Epithelial cell of proximal tubule (primary cell): ENCODE results near the genes GPRIN3, BMPR1B and STPG2.

DNA sequence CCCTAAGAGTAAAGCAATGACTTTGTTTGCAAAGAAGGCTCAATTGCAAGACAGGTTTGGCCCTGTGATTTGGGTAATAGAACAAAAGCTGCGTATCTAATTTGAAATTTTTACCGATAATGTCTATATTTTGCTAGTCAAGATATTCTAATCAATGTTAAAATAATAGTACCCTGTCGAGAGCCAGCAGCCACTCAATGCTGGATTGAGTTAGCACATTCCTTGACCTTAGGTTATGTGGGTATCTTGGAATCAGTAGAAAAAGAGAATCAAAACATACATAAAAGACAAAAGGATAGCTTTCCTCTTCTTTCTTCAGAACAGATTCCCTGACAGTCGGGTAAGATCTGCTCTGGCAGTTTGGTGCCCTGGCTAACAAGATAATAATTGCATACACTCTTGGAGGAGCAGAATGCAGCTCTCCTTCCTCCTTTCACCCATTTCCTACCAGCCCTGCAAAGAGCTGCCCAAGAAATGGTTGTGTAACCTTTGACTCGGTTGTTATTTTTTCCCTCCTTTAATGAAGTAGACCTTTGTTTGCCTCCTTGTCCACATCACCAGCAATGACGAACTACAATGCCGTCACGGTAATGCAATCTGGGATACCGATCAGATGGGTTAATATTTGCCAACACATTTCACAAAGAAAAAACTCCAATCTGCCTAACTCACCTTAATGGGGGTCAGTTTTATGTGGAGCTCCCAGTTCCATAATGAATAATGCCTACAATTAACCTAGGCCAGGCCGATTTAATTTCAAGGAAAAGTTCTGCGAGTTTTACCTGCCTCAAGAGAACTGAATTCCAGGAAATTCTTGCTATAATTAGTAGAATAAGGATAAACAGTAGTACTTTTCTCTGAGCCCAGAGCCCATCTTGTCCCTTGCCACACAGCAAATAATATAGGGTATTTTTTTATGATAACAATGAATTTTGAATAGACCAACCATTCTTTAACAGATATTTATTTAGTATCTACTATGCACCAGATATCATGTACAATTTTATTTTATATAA, 32.1 kb downstream of the GPRIN3 start:
- RAMPAGE, long total RNA = no peak
- RRBS = no CpG with 5 or more reads among the region's 11 CpGs

DNA sequence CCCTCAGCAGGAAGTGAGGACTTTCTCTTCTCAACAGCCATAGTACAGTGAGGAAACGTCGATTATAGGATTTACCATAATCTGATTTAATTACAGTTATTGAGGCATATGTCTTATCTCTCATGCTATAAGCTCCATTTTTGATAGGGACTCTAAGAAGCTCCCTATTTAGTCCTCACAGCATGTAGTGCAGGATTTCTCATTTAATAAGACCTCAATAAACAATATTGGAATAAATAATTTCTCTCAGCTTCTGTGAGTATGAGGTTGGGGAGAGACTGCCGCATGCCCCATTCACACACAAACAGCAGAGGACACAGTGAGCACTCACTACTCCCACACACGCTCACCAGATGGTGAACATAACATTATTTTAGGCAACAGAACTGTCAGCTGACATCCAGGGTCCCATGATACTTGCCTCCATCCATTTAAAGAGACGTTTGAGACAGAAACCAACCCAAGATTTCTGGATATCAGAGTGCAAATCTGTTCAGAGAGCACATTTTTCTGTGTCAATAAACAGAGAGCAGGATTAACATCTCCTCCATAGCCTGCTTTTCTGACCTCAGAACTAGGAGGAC, 16.9 kb downstream of the GPRIN3 start:
- RAMPAGE, long total RNA = no peak
- RRBS = no CpG with 5 or more reads among the region's 5 CpGs

GRCh38 chr4:89305713-89306350, 1.8 kb downstream of the GPRIN3 start:
- RAMPAGE, long total RNA = no peak
- RRBS = no CpG with 5 or more reads among the region's 7 CpGs

DNA sequence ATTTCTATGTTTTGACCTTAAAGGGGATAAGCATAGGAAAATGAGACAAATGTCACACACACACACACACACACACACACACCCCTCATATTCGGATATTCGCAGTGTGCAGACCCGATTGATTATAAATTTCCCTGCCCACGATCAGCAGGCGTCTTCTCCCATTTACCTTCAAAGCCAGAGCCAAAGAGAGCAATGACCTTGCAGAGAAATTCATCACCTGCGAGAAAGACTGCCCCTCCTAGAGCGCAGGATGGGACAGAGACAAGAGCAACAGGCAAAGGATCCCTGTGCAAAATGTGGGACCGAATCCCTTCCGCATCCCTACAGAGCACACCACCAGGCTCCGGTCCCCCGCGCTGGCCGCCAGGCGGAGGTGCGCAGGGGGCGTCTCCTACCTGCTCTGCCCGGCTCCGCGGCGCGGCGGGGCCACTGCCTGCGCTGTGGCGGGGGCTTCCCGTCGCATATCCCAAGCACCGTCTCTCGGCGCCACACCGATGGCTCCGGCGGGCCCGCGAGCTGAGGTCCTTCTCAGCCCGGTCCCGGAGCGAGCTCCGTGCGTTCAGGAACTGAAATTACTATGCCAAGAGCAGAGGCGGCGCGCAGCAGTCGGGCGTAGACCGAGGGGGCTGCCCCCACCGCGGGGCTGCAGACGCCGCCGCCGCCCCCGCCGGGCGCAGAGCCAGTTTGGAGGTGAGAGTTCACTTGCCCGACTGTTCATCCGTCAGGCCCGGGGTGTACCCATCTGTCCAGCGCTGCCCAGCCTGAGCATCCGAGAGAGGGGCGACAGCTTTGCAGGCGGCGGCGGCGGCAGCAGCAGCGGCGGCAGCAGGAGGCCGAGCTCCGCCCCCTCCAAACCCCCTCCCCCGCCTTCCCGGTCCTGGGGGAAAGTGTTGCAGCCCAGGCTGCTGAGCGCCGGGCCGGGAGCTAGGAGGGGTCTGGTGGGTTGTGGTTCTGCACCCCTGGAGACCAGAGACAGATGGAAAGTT, at the start of gene GPRIN3:
GPRIN3 (minus strand) TSS at position 584 of the 989 bp plus-strand sequence.
- RAMPAGE, long total RNA = no peak
- RRBS = 1% methylated on average over 19 of the region's 73 CpGs

DNA sequence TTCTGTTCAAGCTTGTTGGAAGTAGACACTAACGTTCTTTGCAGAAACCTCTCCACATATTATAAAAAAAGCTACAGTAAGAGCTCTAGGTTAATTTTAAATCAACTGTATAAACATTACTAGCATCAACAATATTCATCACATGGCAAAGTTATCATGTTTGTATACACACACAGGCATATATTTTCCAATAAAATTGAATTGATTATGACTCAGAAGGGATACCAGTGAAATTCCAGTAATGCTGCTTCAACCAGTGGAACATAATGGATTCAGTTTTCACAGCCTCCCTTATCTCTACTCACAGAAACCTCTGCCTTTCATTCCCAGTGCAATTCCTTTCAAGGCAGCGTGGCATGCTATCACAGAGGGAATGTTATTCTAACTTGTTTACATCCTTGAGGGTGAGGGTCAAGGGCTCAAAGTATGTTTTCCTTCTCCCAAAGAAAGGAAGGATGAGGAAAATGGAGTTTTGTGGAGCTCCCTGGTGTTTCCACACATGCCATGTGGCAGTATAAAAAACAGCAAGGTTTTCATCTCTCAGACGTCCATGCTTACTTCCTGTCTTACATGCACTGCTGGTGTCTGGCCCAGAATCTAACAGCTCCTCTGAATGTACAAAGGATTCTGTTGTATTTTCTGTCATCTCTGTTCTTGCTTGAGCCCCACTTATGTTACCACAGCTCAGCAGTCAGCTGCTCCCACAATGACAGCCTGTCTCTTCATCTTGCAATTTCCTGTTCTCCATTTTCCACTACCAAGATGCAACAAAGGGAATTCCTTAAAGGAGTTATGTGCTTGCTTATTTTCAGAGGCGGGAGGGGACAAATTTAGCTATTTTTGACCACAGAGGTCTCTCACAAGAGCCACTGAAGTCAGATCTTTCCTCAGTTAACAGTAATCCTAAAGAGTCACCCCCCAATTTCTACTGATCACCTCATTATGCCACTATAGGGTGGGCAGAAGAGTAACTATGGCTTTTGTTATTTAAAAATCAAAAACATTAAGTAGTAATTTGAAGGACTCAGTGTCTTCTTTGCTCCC, 128.0 kb downstream of the SNCA start:
- RAMPAGE, long total RNA = no peak
- RRBS = no CpG with 5 or more reads among the region's 4 CpGs

DNA sequence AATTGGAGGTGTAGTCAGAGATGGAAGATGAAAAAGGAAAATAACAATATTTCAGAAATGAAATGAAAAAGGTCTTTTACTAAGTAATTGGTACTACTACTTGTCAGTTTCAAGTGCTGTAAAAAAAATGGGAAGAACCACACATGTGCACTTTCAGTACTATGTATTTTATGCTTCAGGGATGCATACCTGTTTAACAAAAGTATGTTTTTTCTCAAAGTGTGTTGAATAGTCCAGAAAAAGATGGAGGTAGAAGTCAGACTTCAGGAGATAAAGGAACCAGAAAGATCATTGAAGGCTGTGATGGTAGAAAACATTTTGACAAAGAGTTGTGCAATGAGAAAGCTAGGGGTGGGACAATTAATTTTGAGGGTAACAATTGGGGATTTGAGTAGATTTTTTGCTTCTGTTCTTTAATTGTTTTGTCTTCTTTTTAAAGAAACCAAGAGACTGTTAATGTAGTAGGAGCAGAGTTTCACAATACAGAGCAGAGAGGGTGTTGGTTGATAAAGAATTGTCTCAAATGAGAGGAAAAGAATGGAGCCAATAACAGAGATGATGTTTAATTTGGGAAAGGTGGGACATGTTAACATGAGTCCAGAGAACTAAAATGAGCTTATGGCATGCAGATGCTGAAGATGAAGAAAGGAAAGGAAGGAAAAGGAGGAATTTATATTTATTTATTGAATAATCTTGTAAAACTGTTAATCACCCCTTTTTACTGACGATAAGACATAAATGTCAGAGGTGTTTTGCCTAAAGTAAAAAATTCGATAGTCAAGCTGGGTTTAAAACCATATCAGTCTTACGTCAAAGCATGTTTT, 93.9 kb downstream of the SNCA start:
- RAMPAGE, long total RNA = no peak
- RRBS = no CpG with 5 or more reads among the region's 3 CpGs

GRCh38 chr4:89838051-89838607, 1.2 kb upstream of the SNCA start:
- RAMPAGE, long total RNA = no peak
- RRBS = no CpG with 5 or more reads among the region's 9 CpGs

- RAMPAGE, long total RNA = no peak
- RRBS = no CpG with 5 or more reads among the region's 3 CpGs
Observed at GRCh38 chr4:90645895-90646356, 518.7 kb downstream of the CCSER1 start.

DNA sequence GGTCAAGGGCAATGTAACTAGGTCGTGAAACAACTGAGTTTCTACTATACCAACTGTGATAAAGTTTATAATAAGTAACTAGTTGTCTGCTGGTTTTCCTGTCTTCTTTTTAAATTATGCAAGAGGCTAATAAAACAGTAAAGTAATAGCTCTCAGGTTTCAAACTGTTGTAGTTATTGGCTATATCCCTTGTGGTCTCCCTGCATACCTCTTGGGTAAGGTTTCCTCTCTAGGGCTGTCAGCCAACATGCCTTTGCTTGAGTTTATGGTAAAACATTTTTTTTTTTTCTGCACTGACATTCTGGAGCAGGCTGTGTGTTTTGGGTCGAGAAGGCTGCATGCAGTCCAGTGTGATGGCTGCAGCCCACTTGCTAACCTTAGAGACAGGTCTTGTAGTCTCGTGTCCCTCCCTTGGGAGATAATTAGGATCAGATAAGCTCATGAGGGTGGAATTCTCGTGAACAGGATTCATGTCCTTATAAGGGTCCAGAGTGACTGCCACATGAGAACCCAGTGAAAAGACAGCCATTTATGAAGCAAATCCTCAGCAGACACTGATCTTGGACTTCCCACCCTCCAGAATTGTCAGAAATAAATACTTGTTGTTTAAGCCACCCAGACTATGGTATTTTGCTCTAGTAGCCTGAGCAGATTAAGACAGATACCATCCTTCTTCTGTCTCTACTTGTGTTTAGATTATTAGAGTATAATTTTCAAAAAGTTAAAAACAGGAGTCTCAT, 831.2 kb downstream of the CCSER1 start:
- RAMPAGE, long total RNA = no peak
- RRBS = no CpG with 5 or more reads among the region's 4 CpGs

DNA sequence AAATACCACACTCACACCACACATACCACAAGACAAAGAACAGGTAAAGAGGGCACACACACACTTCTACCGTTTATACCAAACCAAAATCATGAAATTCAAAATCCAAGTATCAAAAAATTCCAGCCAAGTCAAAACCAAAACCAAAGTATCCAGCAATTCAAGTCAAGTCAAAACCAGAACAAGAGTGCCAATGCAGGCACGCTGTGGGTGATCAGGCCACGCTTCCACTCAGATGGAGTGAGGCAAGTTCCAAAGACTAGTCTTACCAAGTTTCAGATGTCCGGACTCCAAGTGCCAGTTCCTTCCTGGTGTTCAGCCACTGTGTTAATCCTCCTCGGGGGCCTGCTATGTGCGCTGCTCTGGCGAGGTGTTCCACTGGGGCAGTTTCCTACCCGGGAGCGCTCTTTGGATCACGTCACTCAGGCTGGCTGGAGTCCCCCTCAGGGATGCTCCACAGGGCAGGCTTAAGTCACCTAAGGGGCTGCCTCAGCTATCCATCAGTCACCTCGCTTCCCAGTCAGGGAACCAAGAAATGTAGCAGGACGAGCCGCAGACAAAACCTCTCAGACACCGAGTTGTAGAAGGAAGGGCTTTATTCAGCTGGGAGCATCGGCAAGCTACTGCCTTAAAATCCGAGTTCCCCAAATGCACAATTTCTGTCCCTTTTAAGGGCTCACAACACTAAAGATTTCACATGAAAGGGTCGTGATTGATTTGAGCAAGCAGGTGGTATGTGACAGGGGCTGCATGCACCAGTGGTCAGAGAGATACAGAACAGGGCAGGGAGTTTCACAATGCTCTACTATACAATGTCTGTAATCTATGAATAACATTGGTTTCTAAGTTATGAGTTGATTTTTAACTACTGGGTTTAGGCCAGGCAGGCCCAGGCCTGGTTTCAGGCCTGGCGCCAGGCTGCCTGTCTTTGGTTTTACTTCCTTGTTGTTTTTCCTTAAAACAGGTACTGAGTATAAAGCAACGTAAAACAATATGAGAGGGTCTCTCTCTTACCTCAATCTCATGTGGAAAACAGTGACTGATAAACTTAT, 945.0 kb upstream of the GRID2 start:
- RAMPAGE, long total RNA = no peak
- RRBS = no CpG with 5 or more reads among the region's 19 CpGs

DNA sequence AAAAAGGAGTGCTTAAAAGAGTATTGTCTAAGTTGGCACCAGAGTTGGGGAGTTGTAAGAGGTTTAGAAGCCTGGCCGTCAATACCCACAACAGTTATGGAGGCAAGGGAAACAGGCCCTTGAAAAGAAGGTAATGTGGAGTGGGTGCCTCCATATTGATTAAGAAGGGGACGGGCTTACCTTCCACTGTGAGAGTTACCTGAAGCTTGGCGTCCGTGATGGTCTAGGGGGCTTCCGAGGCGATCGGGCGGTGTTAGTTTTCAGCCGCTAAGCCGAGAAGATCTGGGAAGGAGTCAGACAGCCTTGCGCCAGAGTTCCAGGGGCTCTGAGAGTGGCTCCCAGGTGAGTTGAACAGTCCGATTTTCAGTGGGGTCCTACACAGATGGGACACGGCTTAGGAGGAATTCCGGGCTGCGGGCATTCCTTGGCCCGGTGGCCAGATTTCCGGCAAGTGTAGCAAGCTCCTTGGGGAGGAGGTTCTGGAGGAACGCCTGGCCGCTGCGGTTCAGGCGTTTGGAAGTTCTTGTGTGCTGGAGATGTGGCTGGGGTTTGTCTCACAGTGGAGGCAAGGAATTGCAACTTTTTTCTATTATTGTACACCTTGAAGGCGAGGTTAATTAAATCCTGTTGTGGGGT, 138.3 kb downstream of the GRID2 start:
- RAMPAGE, long total RNA = no peak
- RRBS = no CpG with 5 or more reads among the region's 22 CpGs

DNA sequence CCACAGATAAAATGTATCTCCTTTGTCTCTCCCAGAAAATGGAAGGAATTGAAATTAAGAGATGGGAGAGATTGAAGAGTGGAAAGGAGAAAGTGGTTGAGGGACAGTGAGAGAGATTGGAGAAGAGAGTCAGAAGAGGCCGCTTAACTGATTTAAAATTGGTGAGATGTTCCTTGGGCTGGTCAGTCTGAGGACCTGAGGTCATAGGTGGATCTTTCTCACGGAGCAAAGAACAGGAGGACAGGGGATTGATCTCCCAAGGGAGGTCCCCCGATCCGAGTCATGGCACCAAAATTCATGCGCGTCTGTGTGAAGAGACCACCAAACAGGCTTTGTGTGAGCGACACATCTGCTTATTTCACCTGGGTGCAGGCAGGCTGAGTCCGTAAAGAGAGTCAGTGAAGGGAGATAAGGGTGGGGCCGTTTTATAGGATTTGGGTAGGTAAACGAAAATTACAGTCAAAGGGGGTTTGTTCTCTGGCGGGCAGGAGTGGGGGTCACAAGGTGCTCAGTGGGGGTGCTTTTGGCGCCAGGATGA, 140.2 kb downstream of the GRID2 start:
- RAMPAGE, long total RNA = no peak
- RRBS = no CpG with 5 or more reads among the region's 12 CpGs

DNA sequence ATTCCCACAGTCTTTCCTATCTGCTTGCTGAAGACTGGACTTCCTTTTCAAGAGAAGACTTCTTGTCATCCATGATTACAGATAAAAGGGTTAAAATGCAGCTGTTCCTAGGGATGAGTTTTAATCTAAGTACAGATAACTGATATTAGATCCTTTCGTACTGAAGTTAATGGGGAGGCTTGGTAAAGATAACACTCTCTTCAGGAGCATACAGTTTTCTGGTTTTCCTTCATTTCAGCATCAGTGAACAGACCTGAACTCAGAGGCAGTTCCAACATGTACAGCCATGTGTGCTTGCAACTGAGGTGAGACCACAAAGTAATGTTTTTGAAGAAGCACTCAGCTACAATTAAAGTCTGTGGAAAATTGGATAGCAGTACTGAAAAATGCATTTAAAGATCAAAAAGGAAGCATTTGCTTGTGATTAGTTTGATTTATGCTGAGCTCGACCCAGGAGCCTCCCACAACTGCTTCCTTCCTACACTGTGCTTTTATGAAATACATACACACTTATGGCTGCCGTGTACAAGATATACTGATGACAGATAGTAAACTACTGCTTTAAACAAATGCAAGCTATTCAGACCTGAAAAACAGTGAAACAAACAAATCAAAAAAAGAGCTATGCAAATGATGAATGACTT, 68.2 kb downstream of the PDLIM5 start:
- RAMPAGE, long total RNA = no peak
- RRBS = no CpG with 5 or more reads among the region's 3 CpGs

GRCh38 chr4:94598146-94598606, 146.4 kb downstream of the PDLIM5 start:
- RAMPAGE, long total RNA = no peak
- RRBS = no CpG with 5 or more reads among the region's 3 CpGs

GRCh38 chr4:94666696-94667123, 91.0 kb upstream of the BMPR1B start:
- RAMPAGE, long total RNA = no peak
- RRBS = no CpG with 5 or more reads among the region's 2 CpGs

- RAMPAGE, long total RNA = no peak
- RRBS = 2% methylated on average over 34 of the region's 96 CpGs
Observed at GRCh38 chr4:94757525-94758303, at the start of gene BMPR1B. BMPR1B (plus strand) TSS chr4:94757955.

DNA sequence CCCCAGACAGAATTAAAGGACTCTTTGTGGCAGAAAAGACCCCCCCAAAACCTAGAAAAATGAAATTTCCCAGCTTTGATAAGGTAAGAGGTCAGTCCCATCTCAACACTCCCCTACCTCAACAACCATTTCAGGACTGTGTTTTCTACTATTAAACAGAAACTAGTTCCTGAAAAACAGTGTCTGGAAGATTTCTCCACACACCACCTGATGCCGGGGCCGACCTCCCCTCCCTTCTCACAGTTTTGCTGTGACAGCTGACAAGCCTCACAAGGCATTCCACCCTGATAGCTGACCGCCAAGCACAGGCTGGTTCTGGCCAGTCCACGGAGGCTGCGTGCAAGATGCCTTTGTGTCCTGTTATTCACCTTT, 758.5 kb downstream of the PDHA2 start:
- RAMPAGE, long total RNA = no peak
- RRBS = no CpG with 5 or more reads among the region's 5 CpGs

GRCh38 chr4:97037604-97038088, 1105.6 kb downstream of the STPG2 start:
- RAMPAGE, long total RNA = no peak
- RRBS = no CpG with 5 or more reads among the region's 8 CpGs

DNA sequence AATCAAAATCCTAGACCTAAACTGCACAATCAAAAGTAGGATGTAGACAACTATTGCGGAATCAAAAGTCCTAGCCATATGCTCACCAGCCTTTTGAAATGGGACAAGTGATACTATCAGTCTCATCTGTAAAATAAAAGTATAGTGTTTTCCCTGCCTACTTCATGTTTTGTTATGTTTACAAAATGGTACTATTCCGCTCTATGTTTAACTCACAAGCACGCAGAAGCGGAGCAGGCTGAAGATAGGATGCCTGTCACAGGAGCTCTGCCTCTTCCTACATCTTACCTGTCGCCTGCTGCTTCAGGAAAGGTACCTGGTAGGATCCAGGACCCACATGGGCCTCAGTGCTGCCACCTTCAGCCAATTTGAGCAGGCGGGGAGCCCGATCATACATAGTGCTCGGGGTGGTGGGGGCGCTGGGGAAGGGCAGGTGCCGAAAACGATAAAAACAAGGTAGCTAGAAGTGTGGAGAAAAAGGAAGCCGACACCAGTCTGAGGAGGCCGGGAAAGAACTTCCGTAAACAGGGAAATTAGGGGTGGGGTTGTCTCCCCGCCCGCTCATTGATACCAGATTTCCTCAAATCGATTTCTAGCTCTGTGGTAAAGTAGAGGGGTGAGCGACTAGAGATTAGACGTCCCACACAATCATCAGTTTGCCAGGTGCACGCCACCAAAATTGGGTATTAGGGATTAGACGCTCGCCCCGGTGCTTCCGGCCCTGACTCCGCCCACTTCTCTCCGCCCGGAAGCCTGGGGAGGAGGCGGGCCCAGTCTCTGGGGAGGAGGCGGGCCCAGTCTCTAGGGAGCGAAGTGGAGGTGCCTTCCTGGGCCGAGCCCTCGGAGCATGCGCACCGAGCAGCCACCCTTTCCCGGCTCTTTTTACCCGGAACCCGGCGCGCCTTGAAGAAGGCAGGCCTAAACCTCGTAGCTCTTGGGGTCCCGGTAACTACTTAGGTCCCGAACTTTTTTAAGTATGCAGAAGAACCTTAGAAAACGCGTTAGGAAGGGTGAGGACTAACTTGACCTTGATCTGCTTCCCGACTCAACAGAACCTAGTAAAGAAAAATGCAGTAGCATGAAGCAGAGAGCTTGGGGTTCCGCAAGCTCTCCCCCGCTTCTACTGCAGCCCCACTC, at the start of gene STPG2:
STPG2 (minus strand) TSS at position 723 of the 1,137 bp plus-strand sequence.
- RAMPAGE, long total RNA = no peak
- RRBS = no CpG with 5 or more reads among the region's 47 CpGs

DNA sequence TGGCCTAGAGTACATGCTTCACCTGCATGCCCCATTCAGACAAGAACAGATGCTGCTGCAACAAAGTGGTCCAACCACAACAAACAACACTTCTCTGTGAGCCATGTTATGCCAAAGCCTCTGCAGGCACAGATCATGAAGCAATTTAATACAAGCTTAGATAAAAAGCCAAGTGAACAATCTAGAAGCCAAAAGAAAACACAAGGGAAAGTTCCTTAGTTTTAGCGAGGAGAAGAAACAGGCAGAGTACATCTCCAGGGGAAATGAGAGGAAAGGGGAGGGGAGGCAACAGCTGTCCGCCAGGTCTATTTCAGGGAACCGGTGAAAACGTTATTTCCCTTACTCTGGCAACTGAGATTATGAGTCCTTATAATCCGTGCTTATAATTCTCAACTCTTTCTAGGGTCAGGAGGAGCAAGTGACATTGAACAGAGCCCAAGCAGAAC, 92.6 kb downstream of the TSPAN5 start:
- RAMPAGE, long total RNA = no peak
- RRBS = no CpG with 5 or more reads among the region's 5 CpGs